HTR-8/SVneo (cell line): ENCODE results near the genes NPPB and DHRS3.

DNA sequence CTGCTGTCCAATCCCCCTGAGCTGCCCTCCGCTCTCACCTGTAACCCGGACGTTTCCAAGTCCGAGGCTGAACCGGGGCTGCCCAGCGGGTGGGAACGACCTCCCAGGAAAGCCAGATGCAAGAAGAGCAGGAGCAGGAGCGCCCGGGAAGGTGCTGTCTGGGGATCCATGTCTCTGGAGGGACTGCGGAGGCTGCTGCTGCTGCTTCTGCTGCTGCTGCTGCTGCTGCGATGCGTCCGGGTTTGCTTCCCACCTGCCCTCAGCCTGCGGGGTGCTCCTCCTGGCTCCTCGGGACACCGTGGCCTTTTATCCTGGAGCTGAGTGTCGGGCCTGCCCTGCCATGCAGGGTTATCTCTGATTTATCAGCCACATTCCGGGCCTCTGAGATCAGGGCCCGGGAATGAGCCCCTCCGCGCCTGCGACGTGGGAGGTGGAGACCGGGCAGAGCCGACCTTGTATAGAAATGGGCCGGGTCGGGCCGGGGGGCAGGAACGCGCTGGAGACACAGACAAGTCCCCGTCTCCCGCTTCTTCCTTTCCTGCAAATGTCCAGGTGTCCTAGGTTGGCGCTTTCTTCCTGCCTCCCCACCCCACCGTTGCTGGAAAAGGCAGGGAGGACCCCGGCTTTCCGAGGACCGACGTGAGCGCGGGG, at the start of gene NPPB:
TSS of gene NPPB (minus strand) at position 282 of the 651 bp plus-strand sequence.
- RRBS: 11% methylated on average over 25 of the region's 40 CpGs

DNA sequence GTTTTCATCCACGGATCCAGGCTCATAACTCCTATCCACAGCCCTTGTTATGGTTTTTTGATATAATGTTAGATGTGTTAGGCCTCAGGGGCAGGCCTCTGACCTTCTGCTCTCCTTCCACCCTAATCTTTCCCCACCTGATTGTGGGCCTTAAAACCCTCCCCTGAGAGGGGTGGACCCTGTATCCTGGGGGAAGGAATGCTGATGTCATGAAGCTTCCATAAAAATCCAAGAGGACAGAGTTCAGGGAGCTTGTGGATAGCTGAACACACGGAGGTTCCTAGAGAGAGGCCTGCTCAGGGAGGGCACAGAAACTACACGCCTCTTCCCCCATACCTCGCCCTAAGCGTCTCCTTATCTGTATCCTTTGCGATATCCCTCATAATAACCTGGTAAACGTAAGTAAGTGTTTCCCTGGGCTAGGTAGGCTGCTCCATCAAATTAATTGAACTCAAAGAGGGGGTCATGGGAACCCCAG, 4.3 kb downstream of the MFN2 start:
- RRBS: no CpG with 5 or more reads among the region's 7 CpGs

DNA sequence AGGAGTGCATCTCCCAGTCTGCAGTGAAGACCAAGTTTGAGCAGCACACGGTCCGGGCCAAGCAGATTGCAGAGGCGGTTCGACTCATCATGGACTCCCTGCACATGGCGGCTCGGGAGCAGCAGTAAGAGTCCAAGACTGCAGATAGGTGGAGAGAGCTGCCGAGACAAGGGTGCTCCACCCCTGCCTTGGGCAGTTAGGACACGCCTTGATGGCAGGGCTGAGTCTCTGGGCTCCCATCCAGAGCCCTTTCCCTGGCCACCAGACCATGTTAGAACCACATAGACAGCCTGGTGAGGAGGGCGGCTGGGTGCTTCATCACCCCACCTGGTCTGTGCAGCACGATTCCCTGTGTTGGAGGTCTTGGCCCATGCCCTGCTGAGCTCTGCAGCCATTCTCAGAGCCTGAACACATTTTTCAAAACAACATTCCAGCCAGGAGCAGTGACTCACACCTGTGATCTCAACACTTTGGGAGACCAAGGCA, 17.3 kb upstream of the MIIP start:
- RRBS: no CpG with 5 or more reads among the region's 10 CpGs

DNA sequence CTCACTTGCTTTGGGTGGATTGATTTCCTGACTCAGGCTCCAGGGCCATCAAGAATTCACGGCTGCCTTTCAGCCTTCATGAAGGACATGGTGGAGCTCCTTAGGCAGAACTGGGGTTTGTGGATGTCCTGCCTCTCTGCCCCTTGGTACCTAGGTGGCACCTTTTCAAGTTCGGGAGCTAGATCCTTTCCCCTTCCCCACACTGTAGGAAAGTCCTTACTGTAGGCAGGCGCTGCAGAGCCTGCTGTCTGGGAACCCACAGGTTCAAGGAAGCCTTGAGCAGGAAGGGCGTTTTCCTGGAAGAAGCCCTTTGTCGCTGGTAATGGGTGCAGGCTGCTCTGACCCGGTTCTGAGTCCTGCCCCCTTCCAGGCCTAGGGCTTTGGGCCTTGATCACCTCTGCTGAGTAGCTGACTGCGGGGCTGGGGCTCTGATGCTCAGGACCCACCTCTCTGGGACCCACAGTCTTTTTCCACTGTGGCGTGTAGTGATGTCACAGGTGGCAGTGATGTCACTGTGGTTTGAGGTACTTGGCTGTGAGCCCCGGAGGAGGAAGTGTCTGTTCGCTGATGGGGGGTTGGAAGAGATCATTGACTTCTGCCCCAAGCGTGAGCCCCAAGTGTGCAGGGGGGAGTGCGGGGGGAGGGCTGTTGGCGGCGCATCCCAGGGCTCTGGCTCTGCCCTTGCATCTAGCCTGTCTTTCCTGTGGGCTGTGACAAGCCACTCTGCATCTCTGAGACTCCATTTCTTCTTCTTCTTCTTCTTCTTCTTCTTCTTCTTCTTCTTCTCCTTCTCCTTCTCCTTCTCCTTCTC, 6.8 kb downstream of the TNFRSF1B start:
- RRBS: no CpG with 5 or more reads among the region's 14 CpGs

GRCh38 chr1:12185352-12186534, 19.0 kb downstream of the TNFRSF1B start:
- RRBS: no CpG with 5 or more reads among the region's 22 CpGs

- RRBS: no CpG with 5 or more reads among the region's 5 CpGs
Observed at GRCh38 chr1:12193891-12194472, 27.2 kb downstream of the TNFRSF1B start.

DNA sequence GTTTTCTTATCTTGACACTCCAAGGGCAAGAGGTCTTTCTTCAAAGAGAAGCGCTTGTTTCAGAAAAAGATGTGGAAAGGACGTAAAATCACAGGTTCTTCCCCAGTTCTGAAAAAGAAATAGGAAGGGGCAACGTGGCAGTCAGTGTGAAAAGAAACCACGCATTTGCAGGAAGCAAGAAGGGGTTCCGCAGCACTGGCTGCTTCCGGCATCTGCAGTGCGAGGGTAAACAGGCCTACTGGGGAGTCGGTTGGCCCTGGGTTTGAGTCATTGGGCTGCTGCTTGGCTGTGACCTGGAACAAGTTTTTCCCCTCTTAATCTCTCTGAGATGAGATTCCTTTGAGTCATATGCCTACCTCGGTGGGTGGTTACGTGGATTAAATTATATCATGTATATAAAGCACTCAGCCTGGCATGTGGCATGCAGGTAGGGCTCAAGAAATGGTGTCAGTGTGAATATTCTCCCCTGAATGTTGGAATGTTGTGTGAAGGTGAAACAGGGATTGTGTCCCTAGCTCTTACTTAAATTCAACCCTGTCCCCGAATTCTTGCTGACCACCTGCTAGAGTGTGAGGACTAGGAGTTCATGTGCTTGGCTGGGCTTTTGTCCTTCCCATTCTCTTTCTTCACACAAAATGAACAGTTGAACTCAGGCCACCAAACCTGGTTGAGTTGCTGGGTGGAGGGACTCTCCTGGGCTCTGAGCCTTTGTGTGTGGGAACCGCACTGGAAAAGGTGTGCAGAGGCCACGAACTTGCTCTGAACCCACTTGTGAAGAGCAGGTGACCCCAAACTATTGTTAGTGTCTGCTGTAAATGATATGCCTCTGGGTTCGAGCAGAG, 144.6 kb downstream of the DHRS3 start:
- RRBS: no CpG with 5 or more reads among the region's 14 CpGs

DNA sequence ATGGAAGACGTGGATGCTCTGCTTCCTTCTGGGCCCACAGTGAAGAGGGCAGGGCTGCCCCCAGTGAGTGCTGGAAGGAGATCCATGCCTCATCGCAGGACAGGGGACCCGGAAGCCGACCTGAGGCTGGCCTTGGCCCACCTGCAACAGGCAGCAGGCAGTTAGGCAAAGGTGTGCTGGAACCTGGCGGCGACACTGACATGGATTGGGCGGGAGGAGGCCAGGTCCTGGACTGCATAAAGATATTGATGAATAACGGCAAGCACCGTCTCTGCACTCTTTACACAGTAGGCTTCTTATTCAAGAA, 62.5 kb downstream of the DHRS3 start:
- RRBS: no CpG with 5 or more reads among the region's 9 CpGs

DNA sequence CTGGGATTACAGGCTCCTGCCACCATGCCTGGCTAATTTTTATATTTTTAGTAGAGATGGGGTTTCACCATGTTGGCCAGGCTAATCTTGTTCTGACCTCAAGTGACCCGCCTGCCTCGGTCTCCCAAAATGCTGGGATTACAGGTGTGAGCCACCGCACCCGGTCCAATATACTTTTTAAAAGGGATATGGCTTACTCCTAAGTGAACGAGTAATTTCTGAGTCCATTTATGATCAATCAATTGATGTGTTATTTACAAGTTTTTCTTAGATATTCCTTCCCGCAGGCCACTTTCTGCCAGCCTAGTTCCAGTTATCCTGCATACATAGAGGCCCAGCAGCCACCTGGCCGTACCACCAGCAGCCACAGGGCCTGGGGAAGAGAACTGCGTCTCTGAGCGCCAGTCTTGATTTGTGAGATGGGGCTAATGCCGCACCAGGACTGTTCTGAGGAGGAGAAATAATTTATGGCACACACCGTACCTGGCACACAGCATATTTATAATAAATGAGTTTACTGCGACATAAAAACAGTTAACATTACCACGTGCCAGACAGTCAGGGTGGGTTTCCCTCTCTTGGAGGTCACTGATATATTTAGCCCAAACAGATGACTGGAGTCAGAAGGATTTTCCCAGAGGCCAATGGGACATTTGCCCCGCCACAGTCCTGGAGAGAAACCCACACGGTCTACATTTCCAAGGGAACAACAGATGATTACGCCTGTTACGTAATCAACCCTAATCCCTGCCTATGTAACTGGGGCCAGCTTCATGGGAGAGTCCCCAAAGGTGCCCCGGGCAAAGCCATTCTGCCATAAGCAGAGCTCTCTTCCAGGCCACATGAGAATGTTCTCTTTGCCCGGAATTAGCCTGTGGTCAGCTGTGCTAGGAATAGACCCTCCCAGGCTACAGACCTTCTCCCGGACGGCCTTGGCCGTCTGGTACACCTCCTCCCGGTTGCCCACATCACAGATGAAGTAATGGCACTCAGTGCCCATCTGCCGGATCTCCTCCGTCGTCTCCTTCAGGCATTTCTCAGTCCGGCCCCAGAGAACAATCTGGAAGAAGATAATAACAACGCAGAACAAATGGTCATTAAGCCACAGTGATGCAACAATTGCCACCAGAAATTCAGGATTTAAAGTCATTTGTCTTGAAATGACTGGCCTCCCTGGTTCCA, 38.0 kb downstream of the DHRS3 start:
- RRBS: 92% methylated on average over 4 of the region's 28 CpGs

DNA sequence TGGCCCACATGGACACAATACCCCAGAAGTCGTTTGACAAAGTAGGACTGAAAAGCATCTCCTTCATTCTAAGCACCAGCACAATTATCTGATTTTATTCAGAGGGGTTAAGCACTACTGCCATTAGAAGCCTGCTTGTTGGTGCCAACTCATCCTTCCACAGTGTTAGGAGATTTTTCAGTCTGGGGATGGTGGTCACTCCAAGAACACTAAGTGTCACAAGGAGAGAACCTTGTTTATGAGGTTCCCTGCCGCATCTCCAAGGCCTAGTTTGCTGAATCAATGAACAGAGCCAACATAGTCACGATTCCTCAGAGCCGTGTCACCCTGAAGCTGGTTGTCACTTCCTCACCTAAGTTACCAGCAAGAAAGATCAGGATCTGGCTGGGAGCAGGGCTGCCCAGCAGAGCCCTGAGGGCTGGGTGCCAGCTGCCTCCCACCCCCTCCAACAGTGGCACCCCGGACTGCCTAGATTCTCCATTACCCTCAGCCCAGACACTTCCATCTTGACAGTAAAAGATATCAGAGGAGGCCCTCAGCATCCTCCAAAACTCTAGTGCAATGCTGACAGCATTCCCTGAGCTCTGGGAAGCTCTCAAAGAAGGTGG, 8.9 kb downstream of the DHRS3 start:
- RRBS: no CpG with 5 or more reads among the region's 5 CpGs

DNA sequence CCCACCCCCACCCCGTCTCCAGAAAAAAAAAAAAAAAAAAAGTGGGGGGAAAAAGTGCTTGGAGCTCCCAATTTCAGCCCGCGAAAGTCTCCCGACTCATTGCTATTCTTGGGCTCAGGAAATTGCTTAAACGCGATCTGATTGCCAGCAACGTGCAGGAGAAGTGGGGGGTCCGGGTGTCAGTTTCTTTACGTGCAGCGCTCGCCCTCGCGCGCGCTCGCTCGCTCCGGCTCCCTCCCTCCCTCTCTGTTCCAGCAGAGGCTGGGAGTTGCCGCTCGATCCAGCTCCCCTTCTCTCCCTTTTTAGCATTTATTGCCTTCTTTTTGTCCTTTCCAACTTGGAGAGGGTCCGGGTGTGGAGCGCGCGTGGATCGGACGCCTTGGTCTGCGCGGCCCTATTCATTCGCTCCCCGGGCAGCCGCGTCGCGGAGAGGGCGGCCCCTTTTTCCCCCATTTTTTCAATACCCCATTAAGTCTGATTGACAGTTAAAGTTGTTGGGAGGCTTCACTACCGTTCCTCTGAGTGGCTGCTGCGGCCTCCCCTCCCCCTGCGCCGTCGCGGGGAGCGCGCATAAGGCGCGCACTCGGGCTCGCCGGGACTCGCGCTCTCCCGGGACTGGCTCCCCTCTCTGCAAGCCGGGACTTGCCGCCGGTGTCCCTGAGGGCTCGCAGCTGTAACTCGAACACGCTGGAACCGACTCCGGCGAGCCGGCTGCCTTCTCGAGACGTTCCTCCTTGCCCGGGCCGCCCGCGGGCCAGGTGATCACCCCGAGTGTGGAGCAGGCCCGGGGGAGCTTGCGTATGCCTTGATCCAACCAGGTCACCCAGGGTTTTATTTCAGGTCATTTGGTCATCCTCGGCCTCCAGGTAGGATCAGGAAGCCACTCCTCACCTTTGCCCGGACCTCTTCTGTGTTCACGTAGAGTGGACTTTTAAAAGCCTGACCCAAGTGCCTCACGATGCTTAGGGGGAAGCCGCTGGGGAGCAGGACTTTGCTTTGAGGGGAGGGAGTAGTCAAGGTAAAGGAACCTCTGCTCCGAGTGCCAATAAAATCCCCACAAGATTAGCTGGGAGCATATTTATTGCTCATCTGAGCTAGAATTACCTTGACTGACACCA, at the start of gene DHRS3:
TSS of gene DHRS3 (minus strand) at position 373 of the 1,118 bp plus-strand sequence.
- RRBS: 2% methylated on average over 34 of the region's 76 CpGs

- RRBS: no CpG with 5 or more reads among the region's 9 CpGs
Observed at GRCh38 chr1:12657432-12658072, 13.7 kb downstream of the AADACL4 start.

- RRBS: 34% methylated on average over 3 of the region's 16 CpGs
Observed at GRCh38 chr1:13540633-13541474, 27.1 kb upstream of the LRRC38 start.

DNA sequence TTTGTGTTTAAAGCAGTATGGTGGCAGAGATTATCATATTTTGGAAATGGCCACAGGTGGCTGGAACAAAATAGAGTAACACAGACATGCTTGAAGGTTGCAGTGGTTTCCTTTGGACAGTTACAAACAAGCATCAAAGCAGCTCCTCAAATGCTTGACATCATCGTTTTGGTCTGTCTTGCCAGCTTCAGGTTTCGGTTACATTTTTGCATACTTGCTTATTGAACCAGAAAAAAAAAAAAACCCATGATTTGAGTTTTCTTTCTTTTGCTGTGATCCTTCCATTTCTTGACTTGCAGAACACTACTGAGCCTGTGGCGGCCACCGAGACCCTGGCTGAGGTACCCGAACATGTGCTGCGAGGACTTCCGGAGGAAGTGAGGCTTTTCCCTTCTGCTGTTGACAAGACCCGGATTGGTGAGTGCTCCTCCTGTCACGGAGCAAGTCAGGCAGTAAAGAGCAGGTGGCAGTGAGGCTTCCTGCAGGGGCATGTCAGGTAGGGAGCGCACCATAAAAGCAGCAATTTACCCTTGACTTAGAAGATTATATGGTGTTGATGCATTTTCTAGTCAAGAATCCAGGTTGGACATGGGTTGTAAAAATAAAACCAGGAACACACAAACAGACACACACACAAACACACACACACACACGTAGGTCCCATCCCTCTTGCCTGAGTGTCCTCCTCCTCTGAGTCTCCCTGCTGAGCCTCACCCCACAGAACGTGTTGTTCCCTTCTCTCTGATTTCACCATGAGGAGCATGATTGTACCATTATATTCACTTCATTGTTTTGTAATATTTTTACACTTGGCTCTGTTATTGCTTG, 30.9 kb downstream of the PRDM2 start:
- RRBS: no CpG with 5 or more reads among the region's 12 CpGs

DNA sequence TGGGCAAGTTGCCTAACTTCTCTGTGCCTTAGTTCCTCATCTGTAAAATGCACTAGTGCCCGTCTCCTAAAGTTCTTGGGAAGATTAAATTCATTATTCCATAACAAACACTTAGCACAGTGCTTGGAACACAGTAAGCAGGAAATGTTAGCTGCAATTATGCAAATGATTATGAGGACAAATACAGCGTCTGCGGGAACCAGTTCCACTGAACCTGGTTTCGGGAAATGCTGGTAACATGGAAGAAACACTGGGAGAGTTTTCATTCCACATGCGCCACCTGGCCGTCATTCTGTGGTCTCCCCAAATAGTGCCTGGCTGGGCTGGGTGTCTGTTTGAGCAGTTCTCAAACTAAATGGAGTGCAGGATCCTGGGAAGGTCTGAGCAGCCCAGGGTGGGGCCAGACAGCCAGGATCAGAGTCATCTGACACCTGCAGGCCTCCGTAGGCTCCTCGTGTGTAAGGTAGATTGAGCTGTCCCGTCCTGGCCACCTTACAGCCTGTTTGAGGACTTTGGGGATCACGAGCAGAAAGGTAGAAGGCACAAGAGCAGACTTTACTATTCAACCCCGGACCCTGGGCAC, 101.7 kb downstream of the PRDM2 start:
- RRBS: no CpG with 5 or more reads among the region's 11 CpGs

DNA sequence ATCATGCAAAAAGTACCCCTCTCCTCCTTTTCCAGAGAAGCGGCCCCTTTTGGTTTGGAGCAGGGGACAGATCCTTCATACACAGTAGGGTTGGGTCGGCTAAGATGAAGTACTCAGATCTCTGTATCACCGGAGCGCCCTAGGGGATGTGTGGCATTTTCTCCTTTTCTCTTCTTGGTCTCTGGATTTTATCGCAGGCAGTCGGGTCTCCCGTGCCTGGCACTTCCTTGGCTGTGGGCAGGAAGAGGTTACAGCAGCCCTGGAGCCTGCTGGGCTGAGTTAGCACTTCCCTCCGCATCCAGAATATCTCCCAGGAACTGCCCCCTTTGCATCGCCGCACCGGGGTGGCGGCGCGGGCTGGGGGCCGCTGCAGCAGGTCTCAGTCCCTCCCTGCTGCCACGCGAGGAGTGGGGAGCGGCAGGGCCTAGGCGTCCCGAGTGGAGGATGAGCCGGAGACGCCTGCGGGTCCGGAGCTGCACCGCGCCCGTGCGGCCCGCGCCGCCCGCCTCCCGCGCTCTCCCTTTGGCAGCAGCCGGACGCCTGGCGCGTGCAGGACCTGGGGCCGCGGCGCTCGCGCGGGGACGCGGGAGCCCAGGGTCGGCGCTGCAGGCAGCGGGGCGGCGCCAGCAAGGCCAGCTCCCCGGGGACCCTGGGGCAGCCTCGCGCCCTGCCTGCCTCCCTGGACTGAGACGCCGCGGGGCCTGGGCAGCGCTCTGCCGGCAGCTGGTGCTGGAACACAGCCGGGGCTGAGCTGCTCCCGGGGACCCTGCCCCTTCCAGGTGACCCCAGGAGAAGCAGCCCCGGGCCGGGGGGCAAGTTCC, 192.7 kb downstream of the PRDM2 start:
- RRBS: 31% methylated on average over 38 of the region's 63 CpGs

GRCh38 chr1:14108721-14109103, 408.7 kb downstream of the PRDM2 start:
- RRBS: no CpG with 5 or more reads among the region's 7 CpGs

DNA sequence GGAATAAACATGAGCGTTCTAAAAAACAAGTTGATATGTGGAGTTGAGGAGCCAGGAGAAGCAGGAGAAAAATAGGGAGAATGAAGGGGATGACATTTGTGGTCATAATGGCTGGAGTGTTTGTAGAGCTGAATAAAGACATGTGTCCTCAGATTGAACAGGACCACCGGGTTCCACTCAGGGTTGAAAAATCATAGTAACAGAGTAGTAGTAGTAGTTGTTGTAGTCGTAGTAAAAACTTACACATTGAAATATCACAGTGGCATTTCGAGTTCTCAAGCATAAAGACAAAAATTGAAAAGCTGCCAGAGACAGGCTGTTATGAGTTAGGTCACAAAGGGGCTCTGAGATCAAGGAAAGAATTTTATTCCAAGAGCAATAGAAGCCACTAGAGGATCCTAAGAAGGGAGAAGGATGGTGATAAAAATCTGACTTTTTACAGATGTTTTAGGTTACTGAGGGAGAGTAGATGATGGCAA, 400.6 kb upstream of the KAZN start:
- RRBS: no CpG with 5 or more reads among the region's 4 CpGs

GRCh38 chr1:14522285-14522751, 76.2 kb upstream of the KAZN start:
- RRBS: no CpG with 5 or more reads among the region's 5 CpGs

- RRBS: no CpG with 5 or more reads among the region's 2 CpGs
Observed at GRCh38 chr1:14742096-14742466, 143.6 kb downstream of the KAZN start.